HL-60 (cell line): ENCODE data around the genes OR5AK2 and SLC43A3.

DNA sequence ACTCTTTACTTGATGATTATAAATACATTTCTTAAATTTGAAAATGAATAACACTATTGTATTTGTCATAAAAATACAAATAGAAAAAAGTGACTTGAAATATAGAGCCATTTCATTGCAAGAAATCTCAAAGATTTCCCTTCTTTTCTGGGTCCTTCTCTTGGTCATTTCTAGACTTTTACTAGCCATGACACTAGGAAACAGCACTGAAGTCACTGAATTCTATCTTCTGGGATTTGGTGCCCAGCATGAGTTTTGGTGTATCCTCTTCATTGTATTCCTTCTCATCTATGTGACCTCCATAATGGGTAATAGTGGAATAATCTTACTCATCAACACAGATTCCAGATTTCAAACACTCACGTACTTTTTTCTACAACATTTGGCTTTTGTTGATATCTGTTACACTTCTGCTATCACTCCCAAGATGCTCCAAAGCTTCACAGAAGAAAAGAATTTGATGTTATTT, at the start of gene OR5AK2:
Gene OR5AK2 (plus strand): TSS at position 188 of the 469 bp plus-strand sequence.
- RRBS, result no CpG with 5 or more reads among the region's 1 CpG

DNA sequence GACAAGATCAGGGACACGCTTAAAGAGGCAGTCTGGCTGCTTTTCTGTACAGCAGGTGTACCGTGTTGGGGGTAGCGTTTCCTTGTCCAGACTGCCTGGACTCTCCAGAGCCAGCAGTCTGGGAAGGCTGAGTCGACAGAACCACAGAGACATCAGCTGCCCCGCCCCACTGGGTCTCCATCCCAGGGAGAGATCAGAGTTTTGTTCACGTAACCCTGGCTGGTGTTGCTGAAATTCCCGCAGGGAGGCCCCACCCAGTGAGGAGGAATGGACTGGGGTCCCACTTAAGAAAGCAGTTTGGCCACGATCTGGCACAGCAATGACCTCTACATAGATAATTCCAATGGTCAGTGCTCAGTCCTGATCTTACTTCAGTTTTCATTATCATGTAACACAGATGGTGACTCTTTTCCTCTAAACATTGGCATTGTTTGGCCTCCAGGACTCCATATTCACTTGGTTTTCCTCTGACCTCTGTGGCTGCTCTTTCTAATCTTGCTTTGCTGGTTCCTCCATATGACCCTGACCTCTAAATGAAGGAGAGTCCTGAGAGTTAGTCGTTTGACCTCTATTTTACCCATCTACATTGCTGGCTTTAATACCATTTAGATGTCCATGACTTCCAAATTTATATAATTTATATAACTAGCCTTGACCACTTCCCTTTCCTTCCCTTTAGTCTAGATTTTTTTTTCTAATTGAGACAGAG, 89.6 kb upstream of the LRRC55 start:
- RRBS, result no CpG with 5 or more reads among the region's 9 CpGs

GRCh38 chr11:57235029-57235500, 2.0 kb downstream of the APLNR start:
- RRBS, result no CpG with 5 or more reads among the region's 4 CpGs

DNA sequence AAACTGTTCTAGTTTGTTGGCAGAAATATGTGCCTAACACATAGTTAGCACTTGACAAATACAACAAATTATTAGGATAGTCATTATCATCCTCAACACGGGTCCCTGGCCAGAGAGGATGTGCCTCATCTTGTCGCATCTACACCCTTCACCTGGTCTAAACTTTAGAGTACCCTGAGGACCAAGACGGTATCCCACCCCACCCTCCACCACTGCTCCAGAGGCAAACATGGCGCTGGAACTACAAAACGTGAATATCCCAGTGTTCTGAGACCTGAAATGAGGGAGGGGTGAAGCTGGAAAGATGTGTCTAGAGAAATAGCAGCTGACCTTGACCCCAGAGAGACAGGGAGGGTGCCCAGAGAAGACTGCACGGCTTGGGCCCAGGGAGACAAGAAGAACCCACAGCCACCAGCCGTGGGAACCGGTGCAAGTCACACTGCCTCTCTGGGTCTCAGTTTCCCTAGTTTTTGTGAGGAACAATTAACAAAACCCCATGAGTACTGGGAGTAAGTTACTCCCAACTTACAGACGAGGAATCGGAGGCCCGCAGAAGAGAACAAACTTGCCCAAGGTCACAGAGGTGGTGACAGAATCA, 19.4 kb downstream of the TNKS1BP1 start:
- RRBS, result no CpG with 5 or more reads among the region's 11 CpGs

- RRBS, result 94% methylated on average over 2 of the region's 22 CpGs
Measured at GRCh38 chr11:57308841-57309705, 15.7 kb downstream of the TNKS1BP1 start.

DNA sequence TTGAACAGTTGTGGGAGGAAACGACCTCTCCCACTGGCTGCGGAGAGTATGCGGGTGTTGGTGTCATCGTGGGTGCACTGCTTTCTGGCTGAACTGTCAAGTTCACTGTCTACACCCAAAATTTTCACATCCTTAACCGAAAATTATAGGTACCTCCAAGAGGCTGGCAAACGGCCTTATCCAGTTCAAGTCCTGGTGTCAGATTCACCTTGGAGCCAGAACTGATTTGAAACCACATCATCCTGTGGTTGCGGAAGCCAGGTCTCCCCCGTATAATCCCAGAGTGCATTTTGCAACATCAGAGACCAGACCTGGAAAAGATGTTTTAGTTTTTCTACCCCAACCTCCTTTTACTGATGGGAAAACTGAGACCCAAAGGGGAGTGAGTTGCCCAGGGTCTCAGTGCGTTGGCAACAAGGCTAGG, 546 bp upstream of the SSRP1 start:
- RRBS, result no CpG with 5 or more reads among the region's 9 CpGs

DNA sequence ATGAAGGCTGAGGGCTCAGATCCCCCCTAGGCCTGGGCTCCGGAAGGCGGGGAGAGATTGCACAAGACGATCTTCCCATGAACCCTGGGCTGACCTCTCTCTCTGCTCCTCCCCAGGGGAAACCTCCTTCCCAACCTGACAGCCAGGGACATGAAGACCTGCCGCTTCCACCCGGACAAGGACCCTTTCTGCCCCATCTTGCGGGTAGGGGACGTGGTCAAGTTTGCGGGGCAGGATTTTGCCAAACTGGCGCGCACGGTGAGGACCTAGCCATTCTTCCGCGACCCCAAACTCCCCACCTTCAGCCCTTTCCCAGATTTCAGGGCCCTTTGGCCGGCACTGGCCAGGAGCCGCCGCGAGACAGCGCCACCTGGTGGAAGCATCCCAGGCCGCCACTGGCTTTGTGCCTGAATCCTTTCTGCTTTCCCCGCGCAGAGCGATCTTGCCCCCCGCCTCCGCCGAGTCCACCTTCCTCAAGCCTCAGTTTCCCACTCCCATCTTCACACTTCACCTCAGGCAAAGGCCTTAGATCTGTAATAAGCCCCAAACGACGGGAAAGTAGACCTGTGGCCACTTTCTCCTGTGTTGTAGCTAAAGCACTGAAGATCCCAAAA, 11.6 kb downstream of the P2RX3 start:
- RRBS, result no CpG with 5 or more reads among the region's 27 CpGs

DNA sequence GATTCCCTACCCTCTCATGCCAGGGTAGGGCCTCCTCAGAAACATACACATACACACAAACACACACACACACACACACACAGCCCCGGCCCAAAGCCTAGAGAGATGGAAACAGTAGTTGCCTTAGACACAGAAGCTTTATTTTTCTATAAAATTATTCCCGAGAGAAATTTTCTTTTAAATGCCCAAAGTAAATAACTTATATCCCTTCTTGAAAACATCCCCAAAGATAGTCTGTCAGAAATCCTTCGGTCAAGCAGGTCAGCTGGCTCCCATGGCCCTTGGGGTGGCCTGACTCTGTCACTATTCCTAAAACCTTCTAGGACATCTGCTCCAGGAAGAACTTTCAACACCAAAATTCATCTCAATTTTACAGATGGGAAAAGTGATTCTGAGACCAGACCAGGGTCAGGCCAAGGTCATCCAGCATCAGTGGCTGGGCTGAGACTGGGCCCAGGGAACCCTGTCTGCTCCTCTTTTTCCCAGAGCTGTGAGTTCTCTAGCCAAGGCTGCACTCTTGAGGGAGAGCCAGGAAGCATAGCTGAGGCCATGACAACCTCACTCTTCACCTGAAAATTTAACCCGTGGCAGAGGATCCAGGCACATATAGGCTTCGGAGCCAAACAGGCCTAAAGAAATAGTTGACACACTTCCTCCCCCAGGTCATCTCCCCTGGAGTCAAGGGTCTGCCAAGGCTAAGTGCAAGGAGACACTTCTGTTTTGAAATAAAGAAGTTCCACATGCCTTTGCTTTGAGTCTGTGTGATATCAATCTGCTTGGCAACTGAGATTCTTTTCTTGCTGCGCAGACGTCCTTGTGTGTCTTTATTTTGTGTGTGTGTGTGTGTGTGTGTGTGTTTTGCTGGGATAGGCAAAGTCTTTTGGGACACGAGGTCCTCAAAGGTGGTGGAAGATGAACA, 16.6 kb upstream of the PRG2 start:
- RRBS, result no CpG with 5 or more reads among the region's 8 CpGs

DNA sequence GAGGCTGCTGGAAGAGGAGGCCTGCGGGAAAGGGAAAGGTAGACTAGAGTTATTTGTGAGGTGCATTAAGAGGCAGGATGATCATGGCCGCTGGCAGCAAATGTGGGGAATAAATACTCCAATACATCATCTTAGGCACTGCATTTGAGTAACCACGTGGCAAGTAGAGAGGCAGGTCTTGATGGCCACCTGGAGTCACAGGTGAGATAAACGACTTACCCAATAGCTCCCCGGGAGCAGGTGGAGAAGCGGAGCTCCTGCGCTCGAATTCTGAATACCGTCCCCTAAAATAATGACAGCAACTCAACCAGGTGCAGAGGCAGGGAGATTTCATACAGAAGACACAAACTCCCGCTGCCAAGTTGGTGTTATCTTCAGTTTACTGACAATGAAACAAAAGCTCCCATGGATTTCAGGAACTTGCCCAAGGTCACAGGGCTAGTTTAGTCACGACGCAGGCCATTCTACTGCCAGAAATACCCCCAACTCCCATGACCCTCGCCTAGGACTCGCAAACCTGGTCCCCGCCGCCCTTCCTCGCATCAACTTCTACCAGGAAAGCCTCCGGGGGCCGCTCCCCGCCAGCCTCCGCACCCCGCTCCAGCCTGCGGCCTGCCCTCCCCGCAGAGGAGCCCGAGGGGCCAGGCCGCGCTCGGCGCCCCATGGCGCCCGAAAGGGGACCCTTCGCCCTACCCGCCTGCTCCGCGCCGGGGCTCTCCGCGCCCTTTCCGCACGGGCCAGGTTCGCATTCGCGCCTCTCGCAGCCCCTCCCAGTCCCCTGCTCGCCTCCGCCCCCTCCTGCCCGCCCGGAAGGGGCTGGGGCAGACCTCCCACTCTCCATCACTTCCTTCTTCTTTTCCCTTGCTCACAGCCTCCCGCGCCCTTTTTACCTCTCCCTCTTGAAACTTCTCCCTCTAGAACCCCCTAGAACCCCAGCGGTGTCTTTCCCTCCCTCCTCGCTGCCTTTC, at the start of gene SLC43A3:
Gene SLC43A3 (minus strand): TSS at position 753 of the 968 bp plus-strand sequence.
- RRBS, result 3% methylated on average over 9 of the region's 52 CpGs

- RRBS, result 18% methylated on average over 23 of the region's 63 CpGs
Measured at GRCh38 chr11:57457795-57459116, 2.1 kb upstream of the RTN4RL2 start.

GRCh38 chr11:57463159-57463915, 3.0 kb downstream of the RTN4RL2 start:
- RRBS, result no CpG with 5 or more reads among the region's 9 CpGs

- RRBS, result no CpG with 5 or more reads among the region's 6 CpGs
Measured at GRCh38 chr11:57498496-57498940, 17.0 kb downstream of the SLC43A1 start.

- RRBS, result 2% methylated on average over 5 of the region's 19 CpGs
Measured at GRCh38 chr11:57529990-57530563, 477 bp downstream of the TIMM10 start.

DNA sequence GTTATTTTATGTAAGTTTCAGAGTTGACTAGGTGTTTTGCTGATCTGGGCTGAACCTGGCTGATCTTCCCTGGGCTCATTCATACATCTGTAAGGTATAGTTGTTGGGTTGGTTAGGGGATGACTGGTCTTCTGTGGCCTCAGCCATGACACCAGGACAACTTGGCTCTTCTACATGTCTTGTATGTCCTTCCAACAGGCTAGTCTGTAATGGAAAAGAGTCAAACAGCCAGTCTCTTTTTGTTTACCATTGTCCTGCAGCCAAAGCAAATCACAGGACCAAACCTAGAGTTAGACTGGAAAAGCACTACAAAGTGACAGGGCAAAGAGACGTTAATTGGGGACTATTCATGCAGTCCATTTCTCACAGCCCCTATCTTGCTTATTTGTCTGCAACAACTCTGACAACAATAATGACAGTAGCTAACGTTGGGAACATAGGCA, 17.8 kb downstream of the SERPING1 start:
- RRBS, result no CpG with 5 or more reads among the region's 2 CpGs

- RRBS, result no CpG with 5 or more reads among the region's 2 CpGs
Measured at GRCh38 chr11:57683653-57683891, 15.7 kb downstream of the ZDHHC5 start.

GRCh38 chr11:57693637-57693983, 18.4 kb downstream of the MED19 start:
- RRBS, result no CpG with 5 or more reads among the region's 4 CpGs

DNA sequence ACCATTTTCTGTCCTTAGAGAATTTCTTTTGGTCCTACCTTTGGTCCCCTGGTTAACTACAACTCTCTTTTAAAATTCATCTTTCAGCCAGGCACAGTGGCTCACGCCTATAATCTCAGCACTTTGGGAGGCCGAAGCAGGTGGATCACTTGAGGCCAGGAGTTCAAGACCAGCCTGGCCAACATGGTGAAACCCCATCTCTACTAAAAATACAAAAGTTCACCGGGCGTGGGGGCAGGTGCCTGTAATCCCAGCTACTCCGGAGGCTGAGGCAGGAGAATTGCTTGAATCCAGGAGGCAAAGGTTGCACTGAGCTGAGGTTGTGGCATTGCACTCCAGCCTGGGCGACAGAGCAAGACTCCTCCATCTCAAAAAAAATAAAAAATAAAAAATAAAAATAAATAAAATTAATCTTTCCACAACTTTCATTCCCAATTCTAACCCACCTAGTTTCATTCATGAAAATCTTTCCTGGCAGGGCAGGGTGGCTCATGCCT, 6.9 kb upstream of the SELENOH start:
- RRBS, result no CpG with 5 or more reads among the region's 6 CpGs

DNA sequence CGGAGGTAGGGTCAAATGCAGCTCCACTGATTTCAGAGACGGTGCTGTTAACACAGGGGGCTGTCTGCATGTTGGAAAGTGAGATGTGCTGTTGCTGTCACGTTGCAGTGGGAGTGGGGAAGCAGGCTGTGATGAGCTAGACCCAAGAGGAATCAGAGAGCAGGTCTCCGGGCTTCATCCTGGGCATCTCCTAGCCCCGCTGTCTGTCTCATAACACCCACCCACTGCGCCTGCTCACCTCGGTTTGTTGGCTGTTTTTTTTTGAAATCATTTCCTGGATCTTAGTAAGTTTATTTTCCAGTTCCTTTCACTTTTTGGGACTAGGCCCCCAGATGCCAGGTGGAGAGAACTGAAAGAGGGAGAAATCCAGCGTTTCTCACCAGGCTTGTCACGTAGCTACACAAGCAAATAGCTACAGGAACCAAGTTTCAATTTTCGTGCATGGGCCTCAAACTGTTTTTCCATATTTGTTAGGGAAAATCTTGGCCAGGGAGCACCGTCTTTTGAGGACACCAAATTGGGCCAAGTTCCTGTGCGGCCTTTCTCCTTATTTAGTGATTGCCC, 501 bp downstream of the OR9Q1 start:
- RRBS, result no CpG with 5 or more reads among the region's 12 CpGs